Neural cell (in vitro differentiated cells): ENCODE results near the genes SFRP2 and GASK1B.

GRCh38 chr4:153788346-153789406, at the start of gene SFRP2:
Gene SFRP2, minus strand, starts transcription at chr4:153789083.
- RAMPAGE, long total RNA: no peak

DNA sequence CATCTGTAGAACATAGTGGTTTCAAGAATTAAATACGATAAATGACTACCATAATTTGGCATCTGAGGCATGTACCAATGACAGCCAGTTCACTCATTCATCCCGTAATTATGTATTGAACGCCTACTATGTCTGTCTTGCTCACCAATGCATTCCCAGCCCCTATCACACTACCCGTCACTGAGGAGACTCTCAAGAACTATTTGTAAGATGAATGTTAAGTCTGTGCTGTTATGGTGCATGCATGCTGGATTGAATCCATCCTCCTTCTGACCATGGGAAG, 1.9 kb upstream of the FGB start:
- RAMPAGE, long total RNA: no peak

DNA sequence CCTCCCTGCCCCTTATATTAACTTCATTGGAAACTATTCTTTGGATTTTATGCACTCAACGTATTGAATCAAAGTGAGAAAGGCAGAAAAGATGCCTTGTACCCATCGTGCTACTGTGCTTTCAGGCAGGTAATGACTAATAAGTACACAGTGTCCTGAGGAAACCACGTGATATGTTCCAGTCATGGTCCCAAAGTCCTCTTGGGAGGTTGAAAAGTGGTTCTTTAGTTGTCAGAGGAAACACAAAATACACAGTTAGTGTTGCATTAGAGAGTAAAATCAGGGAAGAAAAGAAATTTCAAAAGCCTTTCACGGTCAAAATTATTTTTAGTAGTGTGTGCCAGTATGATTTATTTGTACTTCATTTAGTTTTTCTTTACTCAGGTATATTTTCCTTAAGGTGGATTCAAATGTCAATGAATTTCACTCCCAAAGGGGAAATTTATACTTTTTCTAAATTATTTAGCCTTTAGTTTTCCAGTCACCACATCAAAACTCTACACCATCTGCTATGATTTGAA, 192.6 kb downstream of the RBM46 start:
- RAMPAGE, long total RNA: no peak

GRCh38 chr4:155392797-155393270, 16.1 kb upstream of the MAP9 start:
- RAMPAGE, long total RNA: no peak

GRCh38 chr4:155935353-155935740, 18.3 kb downstream of the CTSO start:
- RAMPAGE, long total RNA: no peak

GRCh38 chr4:156771332-156771902, 200.2 kb downstream of the PDGFC start:
- RAMPAGE, long total RNA: no peak

GRCh38 chr4:156837501-156837887, 134.1 kb downstream of the PDGFC start:
- RAMPAGE, long total RNA: no peak

DNA sequence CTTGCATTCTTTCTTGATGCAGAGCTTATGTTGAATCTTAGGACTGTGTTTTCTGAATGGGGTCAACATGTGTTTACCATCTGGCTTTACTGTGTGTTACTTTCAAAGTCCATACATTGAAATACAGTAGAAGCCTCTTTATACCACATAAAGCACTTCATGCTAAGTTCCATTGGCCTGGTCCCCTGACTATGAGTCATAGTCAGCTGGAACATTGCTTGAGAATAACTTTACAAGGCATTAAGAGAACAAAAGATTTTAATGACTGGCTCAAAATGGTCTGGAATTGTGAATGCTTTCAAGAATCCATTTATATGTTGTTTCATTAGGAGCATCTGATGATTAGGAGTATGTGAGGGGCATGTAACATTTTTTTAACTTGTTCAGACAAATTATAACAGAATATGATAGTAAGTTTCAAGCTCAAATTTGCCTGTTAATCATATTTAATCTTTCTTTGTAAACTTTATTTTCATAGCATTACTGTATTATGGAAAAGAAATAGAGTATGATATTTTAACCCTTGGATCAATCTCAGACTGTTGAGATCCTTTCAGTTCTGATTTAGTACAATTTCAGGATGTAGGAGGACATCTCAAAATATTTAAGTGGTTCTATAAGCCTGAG, 152.4 kb downstream of the GASK1B start:
- RAMPAGE, long total RNA: no peak

- RAMPAGE, long total RNA: no peak
Observed at GRCh38 chr4:158172054-158173371, at the start of gene GASK1B. Gene GASK1B, minus strand, starts transcription at chr4:158173025.

- RAMPAGE, long total RNA: no peak
Observed at GRCh38 chr4:158766908-158767220, 2.0 kb upstream of the FNIP2 start.

DNA sequence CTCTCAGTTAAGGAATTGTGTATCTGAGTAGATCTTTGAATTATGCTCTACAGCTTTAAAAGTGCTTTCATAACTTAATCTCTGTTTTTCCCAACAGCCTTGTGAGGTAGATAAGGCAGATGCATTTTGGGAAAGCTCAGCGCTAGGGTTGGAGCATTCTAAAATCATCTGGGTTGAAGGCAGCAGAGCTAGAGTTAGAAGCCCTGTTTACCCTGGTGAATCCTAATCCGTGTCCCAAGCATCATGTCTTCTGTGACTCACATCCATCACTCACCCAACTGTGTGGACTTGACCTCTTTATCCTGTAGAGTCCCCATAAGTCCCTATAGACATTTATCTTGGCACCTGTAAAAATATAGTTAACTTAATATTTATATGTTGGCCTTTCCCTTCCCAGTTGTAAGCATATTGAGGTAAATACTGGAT, 49.9 kb downstream of the FNIP2 start:
- RAMPAGE, long total RNA: no peak

- RAMPAGE, long total RNA: no peak
Observed at GRCh38 chr4:158902551-158903167, 132.4 kb downstream of the C4orf45 start.

- RAMPAGE, long total RNA: no peak
Observed at GRCh38 chr4:158915702-158916138, 119.3 kb downstream of the C4orf45 start.

DNA sequence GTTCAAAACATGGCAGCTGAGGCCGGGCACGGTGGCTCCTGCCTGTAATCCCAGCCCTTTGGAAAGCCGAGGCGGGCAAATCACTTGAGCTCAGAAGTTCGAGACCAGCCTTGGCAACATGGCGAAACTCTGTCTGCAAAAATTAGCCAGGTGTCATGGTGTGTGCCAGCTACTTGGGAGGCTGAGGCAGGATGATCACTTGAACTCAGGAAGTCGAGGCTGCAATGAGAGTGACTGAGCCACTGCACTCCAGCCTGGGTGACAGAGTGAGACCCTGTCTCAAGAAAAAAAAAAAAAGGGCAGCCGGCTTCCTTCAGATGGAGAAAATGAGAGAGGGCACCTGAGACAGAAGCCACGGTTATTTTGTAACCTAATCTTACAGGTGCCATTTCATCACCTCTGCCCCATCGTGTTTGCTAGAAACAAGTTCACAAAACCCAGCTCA, 10.9 kb upstream of the C4orf45 start:
- RAMPAGE, long total RNA: no peak

- RAMPAGE, long total RNA: no peak
Observed at GRCh38 chr4:159109485-159110069, 6.7 kb downstream of the RAPGEF2 start.

DNA sequence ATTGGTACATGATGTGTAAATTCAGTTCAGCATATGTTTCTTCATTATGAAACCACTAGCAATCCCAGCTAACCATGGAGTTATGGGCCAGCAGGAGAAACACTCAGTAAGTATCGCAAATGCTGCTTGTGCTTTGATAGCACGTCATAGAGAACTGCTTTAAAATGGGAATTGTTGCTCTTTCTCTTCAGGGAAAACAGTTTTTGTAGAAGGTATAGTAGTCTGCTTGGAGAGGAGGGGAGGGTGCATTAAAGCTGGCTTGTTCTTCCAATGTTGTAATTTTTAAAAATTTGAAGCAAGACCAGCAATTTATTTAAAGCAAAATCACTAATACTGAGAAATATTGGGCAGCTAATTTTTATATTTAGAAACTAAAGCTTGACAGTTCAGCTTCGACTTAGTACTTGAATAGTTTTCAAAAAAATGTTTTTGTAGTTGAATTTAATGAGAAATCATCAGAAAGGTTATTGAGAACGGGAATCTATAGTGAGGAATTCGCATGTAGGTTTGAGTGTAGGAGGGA, 165.3 kb downstream of the RAPGEF2 start:
- RAMPAGE, long total RNA: no peak

GRCh38 chr4:159317223-159317613, 214.3 kb downstream of the RAPGEF2 start:
- RAMPAGE, long total RNA: no peak

DNA sequence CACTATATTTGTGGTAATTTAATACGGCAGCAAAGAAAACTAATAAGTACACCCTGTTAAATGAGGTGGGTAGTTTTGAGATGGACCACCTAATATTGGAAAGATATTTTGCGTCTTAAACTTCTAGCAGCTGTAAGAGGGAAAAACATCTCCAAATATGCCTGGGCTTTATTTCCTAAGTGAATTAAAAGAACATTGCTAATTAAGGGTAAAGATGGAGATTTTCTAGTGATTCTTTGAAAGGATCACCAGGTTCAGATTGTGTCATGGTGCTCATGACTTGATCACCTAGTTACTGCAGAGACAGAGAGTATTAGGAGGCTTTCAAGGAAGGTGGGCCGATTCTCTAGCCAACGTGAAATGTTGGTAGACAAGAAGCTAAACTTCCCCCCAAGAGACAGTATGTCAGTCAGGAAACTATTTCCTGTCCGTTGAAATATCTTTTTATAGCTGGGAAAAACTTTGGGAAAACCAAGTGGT, 295.1 kb downstream of the RAPGEF2 start:
- RAMPAGE, long total RNA: no peak

GRCh38 chr4:160593337-160593775, 1490.5 kb downstream of the RAPGEF2 start:
- RAMPAGE, long total RNA: no peak

DNA sequence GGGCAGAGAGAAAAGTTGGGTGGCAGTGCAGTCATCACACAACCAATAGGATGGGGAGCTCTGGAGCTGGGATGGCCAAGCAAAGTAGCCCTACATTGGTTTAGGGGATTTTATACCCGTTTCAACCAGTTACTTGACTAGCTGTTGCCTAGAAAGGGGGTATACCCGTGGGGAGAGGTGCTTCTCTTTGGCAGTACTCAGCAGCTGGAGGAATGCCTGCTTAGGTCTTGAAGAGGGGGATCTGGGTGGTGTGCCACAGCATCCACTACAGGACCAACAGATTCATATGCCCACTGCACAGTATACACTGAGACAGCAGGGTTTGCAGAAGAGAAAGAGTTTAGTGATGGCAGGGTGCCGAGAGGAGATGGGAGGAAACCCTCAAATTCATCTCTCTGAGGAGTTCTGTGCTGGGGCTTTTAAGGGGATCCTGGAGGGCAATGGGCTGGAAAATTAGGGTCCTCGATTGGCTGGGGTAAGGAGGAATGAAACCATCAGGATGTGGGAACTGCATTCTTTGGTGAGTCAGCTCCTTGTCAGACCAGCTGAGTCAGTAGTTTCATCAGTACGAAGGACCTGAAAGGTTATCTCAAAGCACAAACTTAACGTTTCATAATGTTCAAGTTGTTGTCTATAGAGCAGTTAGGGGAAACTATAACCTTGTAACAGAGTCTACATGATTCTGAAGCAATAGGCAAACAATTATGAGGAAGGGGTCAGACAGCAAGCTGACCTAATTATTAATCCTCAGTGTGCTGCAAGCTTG, 1.8 kb upstream of the MSMO1 start:
- RAMPAGE, long total RNA: no peak